ENCODE measurements around the gene KIF5C.

GRCh38 chr2:147449318-147450184, 395.3 kb upstream of the ACVR2A start:
- RRBS = no CpG with 5 or more reads among the region's 8 CpGs

DNA sequence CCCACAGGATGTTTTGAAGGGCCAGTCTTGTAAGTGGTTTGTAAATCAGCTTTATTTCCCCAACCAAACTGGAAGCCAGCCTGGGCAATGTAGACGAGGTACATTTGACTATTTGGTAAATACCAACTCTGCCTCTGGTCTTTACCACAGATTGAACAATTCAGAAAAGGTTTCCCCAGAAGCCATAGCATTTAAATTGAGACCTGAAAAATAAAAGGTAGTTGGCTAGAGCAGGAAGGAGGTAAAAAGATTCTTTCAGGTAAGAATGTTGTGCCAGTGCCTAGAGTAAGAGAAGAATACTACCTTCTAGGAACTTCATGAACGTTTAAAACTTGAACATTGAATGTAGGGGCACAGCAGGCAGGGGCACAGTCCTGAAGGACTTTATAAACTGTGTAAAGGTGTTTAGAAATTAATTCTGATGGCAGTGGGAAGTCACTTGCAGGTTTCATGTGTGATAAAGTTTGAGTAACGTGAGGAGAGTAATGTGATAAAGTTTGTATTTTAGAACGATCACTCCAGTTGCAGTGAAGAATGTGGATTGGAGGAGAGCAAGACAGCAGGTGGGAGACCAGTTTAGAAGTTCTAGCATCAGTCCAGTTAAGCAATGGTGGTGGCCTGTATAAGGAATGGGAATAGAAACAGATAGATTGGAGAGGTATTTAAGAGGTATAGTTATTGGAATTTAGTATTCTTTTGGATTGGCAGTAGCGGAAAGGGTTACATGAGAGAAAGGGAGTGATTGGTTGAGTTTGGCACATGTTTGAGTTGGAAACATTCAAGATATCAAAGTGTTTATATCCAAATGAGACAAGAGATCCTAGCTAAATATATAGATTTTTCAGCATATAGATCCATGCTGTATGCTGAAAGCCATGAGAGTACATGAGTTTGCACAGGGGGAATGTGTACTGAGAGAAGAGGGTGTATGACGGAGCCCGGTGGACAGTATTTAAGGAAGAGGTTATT, 77.0 kb downstream of the MBD5 start:
- RRBS = no CpG with 5 or more reads among the region's 7 CpGs

DNA sequence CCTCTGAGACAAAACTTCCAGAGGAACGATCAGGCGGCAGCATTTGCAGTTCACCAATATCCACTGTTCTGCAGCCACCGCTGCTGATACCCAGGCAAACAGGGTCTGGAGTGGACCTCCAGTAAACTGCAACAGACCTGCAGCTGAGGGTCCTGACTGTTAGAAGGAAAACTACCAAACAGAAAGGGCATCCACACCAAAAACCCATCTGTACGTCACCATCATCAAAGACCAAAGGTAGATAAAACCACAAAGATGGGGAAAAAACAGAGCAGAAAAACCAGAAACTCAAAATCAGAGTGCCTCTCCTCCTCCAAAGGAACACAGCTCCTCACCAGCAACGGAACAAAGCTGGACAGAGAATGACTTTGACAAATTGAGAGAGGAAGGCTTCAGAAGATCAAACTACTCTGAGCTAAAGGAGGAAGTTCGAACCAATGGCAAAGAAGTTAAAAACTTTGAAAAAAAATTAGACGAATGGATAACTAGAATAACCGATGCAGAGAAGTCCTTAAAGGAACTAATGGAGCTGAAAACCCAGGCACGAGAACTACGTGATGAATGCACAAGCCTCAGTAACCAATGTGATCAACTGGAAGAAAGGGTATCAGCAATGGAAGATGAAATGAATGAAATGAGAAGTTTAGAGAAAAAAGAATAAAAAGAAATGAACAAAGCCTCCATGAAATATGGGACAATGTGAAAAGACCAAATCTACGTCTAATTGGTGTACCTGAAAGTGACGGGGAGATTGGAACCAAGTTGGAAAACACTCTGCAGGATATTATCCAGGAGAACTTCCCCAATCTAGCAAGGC, 263.6 kb upstream of the EPC2 start:
- RRBS = no CpG with 5 or more reads among the region's 12 CpGs

GRCh38 chr2:148552961-148553315, 91.6 kb upstream of the EPC2 start:
- RRBS = no CpG with 5 or more reads among the region's 5 CpGs

DNA sequence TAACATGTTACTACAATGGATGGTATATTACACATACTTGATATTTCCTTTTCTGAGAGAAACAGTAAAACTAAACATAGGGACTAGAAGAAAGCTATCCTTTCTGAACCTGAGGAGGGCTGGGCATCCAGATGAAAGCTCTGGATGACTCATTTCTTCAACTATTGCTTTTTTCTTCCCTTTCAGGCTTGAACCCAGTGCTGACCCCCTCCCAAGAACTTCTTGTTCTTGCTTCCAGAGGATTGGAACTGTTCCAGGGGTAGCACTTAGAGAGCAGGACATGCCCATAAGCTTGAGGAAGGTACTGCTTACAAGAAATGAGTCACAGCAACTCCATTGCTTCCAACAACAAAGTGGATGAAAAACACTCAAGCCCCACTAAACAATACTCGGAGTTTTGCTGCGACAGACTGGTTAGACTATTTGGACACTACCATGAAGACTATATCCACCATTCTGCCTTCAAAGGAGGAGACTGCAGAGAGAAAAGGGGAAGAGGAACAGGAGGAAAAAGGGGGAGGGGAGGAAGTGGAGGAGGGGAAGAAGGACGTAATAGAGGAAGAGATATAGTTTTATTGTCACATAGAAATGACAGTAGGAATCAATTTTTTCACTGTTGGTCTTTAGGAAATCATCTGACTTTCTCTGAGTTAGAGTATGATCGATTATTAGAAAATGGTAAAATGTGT, 1.6 kb upstream of the EPC2 start:
- RRBS = no CpG with 5 or more reads among the region's 4 CpGs

GRCh38 chr2:148645981-148646351, 1.4 kb downstream of the EPC2 start:
- RRBS = no CpG with 5 or more reads among the region's 9 CpGs

DNA sequence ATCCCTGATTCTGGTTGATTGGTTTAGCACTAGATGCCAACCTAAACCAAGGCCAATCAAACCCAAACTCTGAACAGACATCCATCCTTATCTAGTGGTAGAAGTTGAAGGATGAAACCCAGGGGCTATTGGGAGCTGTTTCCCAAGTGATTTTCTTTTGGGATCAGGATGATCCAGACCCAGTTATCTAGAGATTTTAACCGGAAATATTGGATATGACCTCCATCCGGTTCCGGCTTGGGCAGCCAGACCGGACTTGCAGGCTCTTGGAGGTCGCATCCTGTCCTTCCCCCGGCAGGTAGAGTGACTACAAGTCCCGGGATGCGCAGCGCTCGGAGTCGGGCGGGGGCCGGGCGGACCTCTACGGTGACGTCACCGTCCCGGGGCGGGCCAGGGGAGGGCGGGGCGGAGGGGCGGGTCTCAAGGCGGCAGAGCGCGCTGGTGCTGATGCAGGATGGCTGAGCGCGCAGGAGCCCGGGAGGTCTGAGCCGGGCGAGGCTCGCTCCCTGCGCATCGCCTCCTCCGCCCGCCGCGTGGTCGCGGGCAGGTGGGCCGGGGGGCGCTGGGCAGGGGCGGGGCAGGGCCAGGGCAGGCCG, at the start of gene KIF5C:
KIF5C (plus strand) TSS at position 431 of the 596 bp plus-strand sequence.
- RRBS = 6% methylated on average over 25 of the region's 43 CpGs

DNA sequence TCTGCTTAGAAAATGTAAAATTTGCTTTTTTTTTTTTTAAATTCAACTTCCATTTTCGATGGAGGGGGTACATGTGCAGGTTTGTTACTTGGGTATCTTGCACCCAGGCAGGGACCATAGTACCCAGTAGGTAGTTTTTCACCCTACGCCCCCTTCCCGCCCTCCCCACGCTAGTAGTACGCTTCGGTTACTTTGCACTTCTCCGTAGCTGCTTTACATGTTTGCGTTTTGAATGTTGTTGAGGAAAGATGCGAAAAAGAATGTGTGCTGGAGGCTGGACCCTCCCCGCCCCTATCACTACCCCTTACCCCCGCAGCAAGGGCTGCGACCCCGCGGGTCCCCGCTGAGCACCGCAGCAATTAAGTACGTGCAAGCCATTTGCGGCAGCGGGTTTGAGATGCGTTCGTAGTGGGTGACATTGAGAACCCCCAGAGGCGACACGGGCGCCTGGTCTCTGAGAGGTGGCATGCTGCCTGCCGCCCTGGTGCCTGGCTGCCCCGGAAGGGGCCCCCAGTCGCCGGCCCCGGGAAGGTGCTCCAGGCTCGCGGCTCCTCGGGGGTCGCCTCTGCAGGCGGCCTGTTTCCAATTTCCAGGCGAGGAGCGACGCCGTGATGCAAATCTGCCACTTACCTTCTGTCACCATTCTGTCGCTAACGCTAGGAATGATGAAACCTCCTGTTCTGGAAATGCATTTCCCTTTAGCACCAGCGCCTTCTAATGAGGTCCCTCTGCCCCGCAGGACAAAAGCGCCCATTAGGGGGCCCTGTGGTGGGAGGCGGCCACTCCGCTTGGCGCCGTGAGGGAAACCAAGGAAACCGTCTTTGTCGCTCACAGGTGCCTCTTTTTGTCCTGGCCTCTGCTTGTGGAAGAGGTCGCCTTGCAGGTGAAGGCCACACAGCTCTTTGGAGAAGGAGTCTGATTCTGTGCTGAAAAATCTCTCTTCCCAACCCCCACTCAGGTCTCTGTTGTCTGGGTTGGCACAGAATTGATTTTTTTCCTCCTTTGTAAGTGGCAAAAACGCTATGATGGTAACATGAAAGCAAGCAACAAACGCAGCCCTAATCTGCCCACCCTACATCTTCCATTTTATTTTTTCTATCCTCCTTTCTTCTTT, 13.0 kb downstream of the KIF5C start:
- RRBS = no CpG with 5 or more reads among the region's 52 CpGs

DNA sequence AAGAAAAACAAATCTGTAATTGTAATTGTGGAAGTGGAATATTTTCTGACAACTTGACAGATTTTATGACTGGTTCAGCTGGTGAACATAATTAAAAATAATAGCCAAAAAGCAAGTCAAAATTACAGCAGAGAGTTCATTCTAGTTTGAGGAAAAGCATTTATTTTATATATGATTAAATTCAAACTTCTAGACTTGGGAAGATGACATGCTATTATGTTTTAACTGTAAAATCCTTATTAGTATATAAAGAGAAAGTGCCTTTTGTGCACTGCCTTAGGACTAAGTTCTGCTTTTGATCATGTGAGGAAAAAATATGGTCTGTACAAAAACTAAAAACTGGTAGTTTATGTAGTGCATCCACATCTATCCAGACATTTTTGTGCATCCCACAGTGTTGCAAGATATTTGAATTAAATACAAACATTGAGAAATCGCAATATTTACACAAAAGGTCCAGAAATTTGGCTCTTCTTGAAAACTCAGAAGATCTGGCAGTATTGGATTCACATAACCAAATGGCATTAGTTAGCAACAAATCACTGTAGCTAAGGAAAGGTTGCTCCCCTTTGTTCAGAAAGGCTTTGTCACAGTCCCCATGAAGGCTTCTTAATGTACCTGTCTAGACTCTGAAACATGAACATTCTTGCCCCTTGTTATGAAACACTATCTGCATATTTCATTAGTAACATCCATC, 2.4 kb downstream of the MMADHC start:
- RRBS = no CpG with 5 or more reads among the region's 1 CpG

DNA sequence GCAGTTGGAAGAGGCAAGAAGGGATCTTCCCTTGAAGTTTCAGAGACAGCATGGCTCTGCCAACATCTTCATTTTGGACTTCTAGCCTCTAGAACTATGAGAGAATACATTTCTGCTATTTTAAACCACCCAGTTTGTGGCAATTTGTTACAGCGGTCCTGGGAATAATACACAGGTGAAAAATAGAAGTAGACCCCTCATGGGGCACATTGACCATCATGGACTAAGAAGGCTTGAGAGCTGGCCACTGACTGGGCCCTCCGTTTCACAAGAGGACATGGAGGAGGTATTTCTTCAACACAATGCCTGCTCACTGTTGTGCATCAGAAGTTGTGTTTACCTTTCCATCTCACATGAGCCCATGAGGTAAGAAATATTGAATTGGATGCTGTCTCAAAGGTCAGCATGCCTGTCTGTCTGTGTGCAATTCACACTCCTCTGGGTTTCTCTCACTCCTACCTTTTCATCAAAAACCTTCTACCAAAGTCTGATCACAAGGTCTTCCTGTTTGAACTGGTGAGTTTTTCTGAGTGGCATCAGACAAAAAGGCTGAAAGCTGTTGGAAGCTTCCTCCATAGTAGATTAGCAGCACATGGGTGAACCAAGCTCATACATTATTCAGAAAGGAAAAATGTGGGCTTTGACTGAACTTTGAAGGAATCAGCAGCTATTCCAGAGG, 143.1 kb upstream of the RND3 start:
- RRBS = no CpG with 5 or more reads among the region's 2 CpGs

DNA sequence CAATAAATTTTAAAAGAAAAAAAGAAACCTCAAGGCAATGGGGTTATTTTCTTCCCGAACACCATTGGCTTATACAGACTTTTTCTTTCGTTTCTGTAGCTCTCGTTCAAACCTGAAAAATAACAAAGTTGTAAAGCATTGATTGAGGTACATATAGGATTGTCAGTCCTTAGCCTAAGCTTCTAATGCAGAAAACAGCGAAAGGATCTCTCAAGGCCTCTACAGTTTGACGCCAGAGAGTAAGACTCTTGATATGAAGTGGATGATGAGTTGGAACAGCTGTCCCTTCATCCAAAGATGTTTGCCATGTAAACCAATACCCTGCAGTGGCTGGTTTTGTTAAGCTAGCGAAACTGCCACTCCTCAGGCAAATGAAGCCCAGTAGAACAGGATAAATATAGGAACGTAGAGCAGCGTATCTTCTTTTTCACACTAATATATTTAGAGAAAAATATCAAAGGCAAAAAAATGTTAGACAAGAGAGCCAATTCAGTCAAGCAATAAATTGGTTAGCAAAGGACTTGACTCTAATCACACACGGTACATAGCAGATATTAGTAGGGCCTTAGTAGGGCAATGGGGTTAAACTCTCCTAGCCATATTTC, 490 bp downstream of the NEB start:
- RRBS = no CpG with 5 or more reads among the region's 9 CpGs

DNA sequence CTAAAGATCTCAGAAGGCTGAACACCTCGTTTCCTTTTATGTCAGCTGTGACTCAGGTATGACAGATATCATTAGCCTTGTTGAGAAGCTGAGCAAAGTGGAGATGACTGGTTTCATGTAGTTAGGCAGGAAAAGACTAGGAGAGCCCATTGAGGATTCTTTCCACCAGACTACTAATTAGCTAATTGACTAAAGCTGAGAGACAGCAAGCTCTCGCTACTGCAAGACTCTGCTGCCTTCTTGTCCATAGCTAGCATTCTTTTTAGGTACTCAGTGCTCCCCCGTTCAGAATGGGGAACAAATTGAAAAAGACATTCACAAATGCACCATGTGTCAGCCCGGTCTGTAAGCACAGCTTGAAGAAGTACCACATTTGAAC, 32.1 kb upstream of the ARL5A start:
- RRBS = 17% methylated on average over 1 of the region's 4 CpGs

- RRBS = no CpG with 5 or more reads among the region's 9 CpGs
These were observed 55.2 kb downstream of the FMNL2 start for GRCh38 chr2:152390129-152390532.

- RRBS = no CpG with 5 or more reads among the region's 2 CpGs
These were observed 98.3 kb downstream of the FMNL2 start for GRCh38 chr2:152433152-152433889.

GRCh38 chr2:152454580-152455720, 120.0 kb downstream of the FMNL2 start:
- RRBS = no CpG with 5 or more reads among the region's 4 CpGs

DNA sequence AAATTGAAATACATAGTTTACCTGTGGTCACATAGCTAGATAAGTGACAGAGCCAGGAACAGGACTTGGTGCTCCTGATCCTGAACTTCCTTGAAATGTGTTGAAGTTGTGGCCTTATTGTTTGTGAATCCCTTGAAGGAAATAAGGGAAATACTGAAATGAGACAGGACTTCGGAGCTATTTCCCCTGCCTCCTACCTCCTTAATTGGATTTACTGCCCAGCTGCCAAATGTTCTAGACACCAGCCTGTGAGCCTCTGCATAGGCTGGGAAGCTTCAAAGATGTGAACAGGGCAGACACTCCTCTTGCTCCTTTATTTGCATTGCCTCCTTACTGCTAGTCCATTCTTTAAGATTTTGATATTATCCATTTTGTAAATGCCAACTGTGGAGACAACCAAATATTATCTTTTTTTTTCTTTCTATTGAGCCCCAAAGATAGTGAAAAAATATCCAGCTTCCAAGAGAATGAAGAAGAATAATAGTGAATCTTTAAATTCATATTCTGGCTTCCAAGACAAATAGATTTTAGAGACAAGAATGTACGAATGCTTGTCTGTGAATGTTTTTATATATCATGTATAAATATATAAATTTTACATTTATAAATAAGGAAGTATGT, 135.1 kb downstream of the PRPF40A start:
- RRBS = no CpG with 5 or more reads among the region's 2 CpGs

GRCh38 chr2:152619350-152619947, 97.8 kb downstream of the PRPF40A start:
- RRBS = no CpG with 5 or more reads among the region's 11 CpGs

GRCh38 chr2:152629561-152630253, 87.6 kb downstream of the PRPF40A start:
- RRBS = no CpG with 5 or more reads among the region's 4 CpGs

GRCh38 chr2:152694054-152694837, 23.0 kb downstream of the PRPF40A start:
- RRBS = no CpG with 5 or more reads among the region's 10 CpGs

- RRBS = no CpG with 5 or more reads among the region's 3 CpGs
These were observed 108.6 kb downstream of the ARL6IP6 start for GRCh38 chr2:152826918-152827444.